LHCN-M2 (cell line): ENCODE measurements around a stretch of chr1.

- RAMPAGE, long total RNA = no peak
Measured at GRCh38 chr1:150560936-150561809, 12.0 kb downstream of the ADAMTSL4 start.

- RAMPAGE, long total RNA = no peak
Measured at GRCh38 chr1:150563228-150564060, 14.2 kb downstream of the ADAMTSL4 start.

GRCh38 chr1:150577609-150578010 is 1.8 kb downstream of the MCL1 start:
- RAMPAGE, long total RNA = no peak

GRCh38 chr1:150579724-150580210 is 357 bp upstream of the MCL1 start:
- RAMPAGE, long total RNA = no peak

- RAMPAGE, long total RNA = no peak
Measured at GRCh38 chr1:150609410-150610534, 19.6 kb downstream of the ENSA start.

- RAMPAGE, long total RNA = no peak
Measured at GRCh38 chr1:150613084-150614040, 16.1 kb downstream of the ENSA start.

DNA sequence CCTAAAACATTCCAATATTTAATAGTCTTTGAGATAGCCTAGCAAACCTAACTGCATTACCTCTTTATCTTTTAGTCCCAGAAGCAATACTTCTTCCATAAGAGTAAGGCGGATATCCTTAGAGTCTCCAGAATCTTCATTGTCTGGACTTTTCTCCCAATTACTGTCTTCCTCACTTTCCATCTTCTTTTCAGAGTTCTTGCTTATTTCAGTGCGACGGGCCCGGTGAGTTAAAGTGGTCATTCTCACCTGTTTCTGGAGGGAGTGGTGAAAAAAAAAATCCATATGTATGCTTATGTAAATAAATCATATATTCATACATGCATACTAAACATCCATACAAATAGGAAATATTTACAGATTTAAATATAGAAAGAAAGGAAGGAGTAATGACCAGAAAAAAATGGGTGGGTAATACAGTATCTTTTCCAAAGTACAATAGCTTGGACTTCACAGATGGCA is 2.3 kb downstream of the GOLPH3L start:
- RAMPAGE, long total RNA = no peak

DNA sequence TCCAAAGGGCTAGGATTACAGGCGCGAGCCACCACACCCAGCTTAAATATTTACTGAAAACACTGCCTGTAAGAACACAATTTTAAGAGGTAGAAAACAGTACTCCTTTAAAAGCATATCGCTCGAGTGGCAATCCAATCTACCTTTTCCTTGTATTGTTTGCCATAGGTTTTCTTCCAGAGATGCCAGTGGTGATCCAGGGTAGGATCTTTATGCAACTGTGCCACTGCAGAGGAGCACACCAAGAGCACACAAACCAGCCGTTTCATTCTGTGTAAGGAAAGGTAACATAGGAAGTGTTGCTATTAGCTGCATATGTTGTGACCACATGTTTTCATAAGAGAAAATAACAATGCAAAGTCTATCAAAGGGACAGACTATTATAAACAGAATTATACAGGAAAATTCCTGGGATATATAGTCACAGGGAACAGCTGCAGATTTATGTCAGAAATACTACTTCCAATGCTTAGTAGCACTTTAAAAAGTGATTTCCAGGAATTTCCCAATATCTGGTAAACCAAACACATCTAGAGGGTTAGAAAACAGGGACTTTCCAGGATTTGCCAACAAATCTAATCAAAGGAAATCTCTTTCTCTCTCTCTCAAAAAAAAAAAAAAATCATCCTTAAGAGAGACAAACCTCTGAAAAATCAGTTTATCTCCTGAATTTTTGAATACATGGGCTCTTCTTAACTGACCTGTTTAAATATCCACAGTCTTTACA is 920 bp downstream of the CTSS start:
- RAMPAGE, long total RNA = no peak

GRCh38 chr1:150852302-150852735 is 24.1 kb downstream of the ARNT start:
- RAMPAGE, long total RNA = no peak

GRCh38 chr1:150965770-150966927 is 8.5 kb downstream of the CERS2 start:
- RAMPAGE, long total RNA = no peak

- RAMPAGE, long total RNA = no peak
Measured at GRCh38 chr1:150998779-150999678, 7.7 kb downstream of the MINDY1 start.

DNA sequence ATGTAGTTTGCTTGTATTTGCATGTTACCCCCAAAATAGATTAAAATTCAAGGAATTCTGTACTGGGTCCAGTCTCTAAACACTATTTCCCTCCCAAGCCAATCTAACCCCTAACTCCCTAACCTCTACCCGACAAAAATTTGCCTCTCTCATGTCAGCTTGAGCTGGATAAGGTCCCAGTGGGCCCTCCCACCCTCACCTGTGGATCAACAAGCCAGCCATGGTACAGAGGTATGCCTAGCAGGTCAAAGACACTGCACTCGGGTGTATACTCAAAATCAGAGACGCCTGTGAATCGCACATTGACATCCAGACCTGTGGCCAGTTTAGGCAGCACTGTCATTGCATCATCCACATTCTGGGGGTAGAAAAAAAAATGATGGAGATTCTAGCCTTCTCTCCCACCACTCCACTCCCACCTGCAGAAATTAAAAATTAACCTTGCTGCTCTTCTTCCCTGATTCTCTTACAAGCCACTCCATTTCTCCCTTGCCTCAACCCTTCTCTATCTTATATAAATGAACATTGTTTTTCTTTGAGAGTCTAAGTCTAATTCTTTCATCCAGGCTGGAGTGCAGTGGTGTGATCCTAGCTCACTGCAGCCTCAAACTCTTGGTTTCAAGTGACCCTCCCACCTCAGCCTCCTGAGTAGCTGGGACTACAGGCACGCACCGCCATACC is 6.3 kb downstream of the MINDY1 start:
- RAMPAGE, long total RNA = no peak

GRCh38 chr1:151037078-151037696 is 801 bp downstream of the BNIPL start:
- RAMPAGE, long total RNA = no peak

- RAMPAGE, long total RNA = no peak
Measured at GRCh38 chr1:151133337-151133902, 13.0 kb downstream of the SEMA6C start.

DNA sequence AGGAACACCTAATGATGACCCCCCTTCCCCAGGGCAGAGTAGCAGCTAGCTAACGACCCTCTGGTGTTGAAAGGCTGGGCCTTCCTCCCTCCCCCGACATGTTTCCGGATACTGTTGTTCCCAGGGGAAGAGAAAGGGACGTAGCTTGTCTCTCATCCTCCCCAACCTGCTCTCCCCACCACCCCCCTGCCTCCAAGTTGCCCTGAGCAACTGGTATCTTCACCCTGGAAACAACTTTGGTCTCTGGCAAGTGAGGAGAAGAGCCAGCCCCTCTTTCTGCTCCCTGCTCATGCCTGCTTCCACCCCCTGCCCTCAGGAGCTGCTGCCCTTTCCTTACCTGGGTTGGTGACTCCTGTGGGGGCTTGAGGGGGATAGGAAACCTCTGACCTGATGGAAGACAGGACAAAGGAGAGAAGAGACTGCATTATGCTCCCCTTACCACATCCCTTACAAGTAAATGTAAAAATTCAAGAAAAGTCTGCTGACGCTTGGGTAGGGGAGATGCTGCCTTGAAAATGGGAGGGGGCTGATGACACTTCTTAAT is 2.3 kb downstream of the SEMA6C start:
- RAMPAGE, long total RNA = no peak

GRCh38 chr1:151164581-151165043 is 1.1 kb downstream of the LYSMD1 start:
- RAMPAGE, long total RNA = no peak

GRCh38 chr1:151168929-151169147 is 2.9 kb downstream of the SCNM1 start:
- RAMPAGE, long total RNA = no peak

GRCh38 chr1:151399859-151400233 is 473 bp downstream of the PSMB4 start:
- RAMPAGE, long total RNA = no peak

- RAMPAGE, long total RNA = no peak
Measured at GRCh38 chr1:151539378-151539978, 631 bp upstream of the TUFT1 start.

GRCh38 chr1:151547031-151548000 is 7.2 kb downstream of the TUFT1 start:
- RAMPAGE, long total RNA = no peak